ENCODE data around the gene NOC4L.

- RRBS, 2 experiments = no CpG with 5 or more reads among the region's 7 CpGs
Observed at GRCh38 chr12:130877011-130877988, 5.4 kb downstream of the RAN start.

DNA sequence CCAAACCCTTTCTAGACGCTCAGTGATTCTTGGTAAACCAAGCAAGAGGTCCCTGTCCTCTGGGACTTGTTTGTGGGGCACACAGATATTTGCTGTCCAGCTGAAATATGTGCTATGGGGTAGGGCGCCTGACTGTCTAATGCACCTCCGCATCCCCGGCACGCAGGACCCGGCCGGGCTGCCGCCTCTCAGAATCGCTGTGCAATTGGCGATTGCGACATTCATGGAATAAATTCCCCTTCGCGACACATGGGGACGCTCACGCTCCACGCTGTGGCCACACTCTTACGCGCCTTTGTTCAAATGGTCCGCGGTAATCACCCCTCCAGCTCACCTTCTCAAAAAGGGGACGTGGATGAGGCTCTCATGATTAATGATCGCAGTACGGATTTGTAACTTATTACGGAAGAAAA lies 37.6 kb upstream of the ADGRD1 start:
- RRBS, 2 experiments = no CpG with 5 or more reads among the region's 24 CpGs

GRCh38 chr12:130954355-130955018 lies 780 bp downstream of the ADGRD1 start:
- RRBS, 2 experiments = no CpG with 5 or more reads among the region's 15 CpGs

- RRBS, 2 experiments = no CpG with 5 or more reads among the region's 9 CpGs
Observed at GRCh38 chr12:131068947-131069357, 115.2 kb downstream of the ADGRD1 start.

DNA sequence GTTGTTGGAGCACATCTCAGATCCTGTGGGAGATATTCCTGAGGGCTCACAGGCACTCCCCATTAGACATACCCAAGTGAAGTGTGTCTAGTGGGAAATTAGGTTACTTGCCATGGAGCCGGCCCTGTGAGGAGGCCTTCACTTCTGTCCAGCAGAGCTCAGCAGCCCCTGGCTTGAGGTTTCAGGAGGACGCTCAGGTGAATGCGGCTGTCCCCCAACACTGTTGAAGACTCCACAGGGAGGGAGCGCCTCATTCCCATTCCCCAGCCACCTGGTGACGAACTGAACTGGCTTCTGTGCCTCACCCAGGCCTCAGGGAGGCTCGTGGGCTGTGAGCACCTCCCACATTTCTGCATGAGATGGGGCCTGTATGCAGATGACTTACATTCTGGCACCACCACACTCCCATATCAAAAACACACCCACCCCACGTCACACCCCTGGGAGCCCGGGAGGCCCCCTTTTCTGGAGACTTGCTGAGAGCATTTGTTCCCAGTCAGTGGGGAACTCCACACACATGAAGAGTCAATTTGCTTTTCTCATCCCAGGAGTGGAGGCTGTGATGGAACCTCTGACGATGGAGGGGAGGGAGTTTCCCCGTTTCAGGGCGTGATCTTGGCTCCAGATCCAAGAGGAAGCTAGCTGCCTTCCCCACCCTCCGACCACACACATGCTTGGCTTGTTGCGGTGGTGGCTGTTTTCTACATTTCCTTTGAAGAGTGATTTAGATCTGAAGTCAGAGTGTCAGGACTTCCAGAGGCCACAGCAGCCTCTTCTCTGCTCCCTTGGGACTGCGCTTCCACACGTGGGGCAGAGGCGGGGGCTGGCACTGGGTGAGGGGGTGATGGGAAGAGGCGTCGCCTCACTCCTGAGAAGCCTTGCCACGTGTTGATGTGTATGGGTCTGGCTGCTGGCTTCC lies 120.8 kb downstream of the ADGRD1 start:
- RRBS, 2 experiments = no CpG with 5 or more reads among the region's 19 CpGs

GRCh38 chr12:131530276-131530900 lies 180.5 kb upstream of the SFSWAP start:
- RRBS, 2 experiments = no CpG with 5 or more reads among the region's 8 CpGs

GRCh38 chr12:131592244-131592659 lies 118.6 kb upstream of the SFSWAP start:
- RRBS, 2 experiments = 79 to 81% methylated on average over 4 of the region's 8 CpGs

DNA sequence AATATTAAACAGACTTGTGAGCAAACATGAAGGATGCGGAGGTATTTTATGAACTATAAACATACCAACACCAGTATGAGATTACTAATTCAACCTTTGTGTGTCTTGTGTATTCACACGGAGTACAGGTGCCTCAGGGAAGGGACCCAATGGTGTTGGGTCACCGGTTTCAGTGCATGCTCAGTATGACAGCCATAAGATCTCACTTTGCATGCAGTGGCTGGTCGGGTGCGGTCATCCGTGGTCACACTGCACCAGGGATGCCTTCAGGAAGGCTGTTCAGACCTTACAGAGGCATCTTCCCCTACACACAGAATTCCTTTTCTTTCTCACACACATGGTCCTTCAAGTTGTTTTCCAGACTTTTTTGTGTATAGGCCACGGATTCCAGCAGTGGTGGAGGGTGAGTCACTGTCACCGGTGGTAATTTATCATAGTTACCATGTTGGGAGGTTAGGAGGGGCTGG lies 103.0 kb upstream of the SFSWAP start:
- RRBS, 2 experiments = no CpG with 5 or more reads among the region's 8 CpGs

- RRBS, 2 experiments = 100% methylated on average over 2 of the region's 11 CpGs
Observed at GRCh38 chr12:131757442-131757864, 46.6 kb downstream of the SFSWAP start.

GRCh38 chr12:131860399-131861252 lies 32.4 kb downstream of the MMP17 start:
- RRBS, 2 experiments = 7 to 24% methylated on average over 9 of the region's 21 CpGs

DNA sequence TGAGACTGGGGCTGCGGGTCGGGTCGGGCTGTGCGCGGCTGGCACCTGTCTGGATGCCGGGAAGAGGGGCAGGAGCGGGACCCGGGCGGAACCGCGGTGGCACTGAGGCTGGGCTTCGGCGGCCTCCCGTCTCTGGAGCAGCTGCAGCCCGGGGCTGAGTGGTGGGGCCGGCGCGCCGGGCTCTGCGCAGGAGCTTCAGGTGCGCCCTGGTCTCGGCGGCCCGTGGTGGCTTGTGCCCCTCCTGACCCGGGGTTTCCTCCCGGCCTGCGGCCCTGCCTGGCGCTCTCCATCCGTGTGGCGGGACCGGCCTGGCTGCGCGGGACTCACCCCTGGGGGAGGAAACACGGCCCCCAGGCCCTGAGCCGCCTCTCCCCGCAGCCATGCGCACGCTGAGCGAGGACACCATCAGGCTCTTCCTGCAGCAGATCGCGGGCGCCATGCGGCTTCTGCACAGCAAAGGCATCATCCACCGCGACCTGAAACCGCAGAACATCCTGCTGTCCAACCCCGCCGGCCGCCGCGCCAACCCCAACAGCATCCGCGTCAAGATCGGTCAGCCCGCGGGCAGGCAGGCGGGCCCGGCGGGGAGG lies 13.9 kb downstream of the ULK1 start:
- RRBS, 2 experiments = 91 to 95% methylated on average over 17 to 27 of the region's 59 CpGs

GRCh38 chr12:131922322-131922830 lies 6.7 kb upstream of the PUS1 start:
- RRBS, 2 experiments = no CpG with 5 or more reads among the region's 13 CpGs

- RRBS, 2 experiments = 100% methylated on average over 3 of the region's 17 CpGs; no CpG with 5 or more reads in 1 of the 2 experiments
Observed at GRCh38 chr12:132043683-132044380, 94.1 kb downstream of the EP400 start.

- RRBS, 2 experiments = under 1 to 2% methylated on average over 24 of the region's 87 CpGs
Observed at GRCh38 chr12:132144191-132144783, at the start of gene NOC4L. Gene NOC4L, plus strand, starts transcription at chr12:132144457.

GRCh38 chr12:132155928-132156629 lies 11.8 kb downstream of the NOC4L start:
- RRBS, 2 experiments = no CpG with 5 or more reads among the region's 8 CpGs

DNA sequence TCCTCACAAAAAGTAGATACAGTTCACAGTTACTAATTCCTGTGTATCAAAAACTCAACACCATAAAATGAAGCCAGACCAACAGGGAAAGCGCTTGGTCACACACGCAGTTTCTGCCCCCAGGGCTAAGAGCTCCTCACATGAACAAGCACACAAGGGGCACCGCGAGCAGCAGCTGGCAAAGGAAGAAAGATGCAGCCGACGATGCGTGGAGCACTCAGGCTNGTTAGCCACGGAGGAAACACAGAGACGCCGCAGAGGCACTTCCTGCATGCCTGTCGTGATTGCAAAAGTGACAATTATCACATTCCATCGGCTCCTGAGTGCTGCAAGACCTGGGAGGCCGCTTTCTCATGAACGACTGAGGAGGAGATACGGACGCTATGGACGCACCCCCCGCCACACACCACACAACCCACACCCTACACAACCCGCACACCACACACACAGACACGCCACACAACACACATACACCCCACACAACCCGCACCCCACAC lies 78.2 kb downstream of the NOC4L start:
- RRBS, 2 experiments = no CpG with 5 or more reads among the region's 21 CpGs

GRCh38 chr12:132560425-132560897 lies 49.9 kb downstream of the LRCOL1 start:
- RRBS, 2 experiments = 1 to 2% methylated on average over 19 of the region's 53 CpGs

DNA sequence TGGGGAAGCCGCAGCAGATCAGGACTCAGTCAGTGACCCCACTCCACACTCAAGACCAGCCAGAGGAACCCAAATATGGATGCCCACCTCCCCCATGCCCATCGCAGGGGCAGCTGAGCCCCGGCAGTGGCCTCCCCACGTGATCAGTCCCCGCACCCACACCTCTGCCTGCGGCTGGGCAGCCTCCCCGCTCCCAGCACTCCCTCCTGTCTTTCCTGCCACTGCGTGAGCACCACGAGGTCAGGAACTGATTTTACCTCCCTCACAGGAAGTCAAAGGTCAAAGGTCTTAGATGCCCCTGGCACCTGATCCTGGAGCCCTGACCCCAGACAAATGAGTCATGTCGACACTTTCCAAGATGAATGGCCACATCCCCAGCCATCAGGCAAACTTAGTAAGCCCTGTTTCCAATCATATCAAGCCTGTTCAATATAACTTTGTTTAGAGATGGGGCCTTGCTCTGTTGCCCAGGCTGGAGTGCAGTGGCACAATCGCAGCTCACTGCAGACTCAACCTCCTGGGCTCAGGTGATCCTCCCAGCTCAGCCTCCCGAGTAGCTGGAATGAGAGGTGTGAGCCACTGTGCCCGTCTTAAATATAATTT lies 2.1 kb downstream of the LRCOL1 start:
- RRBS, 2 experiments = no CpG with 5 or more reads among the region's 13 CpGs

- RRBS, 2 experiments = no CpG with 5 or more reads among the region's 3 CpGs
Observed at GRCh38 chr12:132708267-132708624, 2.4 kb upstream of the PGAM5 start.

GRCh38 chr12:132770988-132771968 lies 9.6 kb upstream of the ANKLE2 start:
- RRBS, 2 experiments = no CpG with 5 or more reads among the region's 19 CpGs